Thoracic aorta endothelial cell (primary cell): ENCODE measurements around a stretch of chr15.

- CAGE, long polyA plus RNA: no peak
Measured at GRCh38 chr15:56244105-56244231, 289 bp upstream of the RFX7 start.

- CAGE, long polyA plus RNA: no peak
Measured at GRCh38 chr15:56443406-56443932, 21.5 kb downstream of the MNS1 start.

GRCh38 chr15:56468418-56468960 is 3.6 kb upstream of the MNS1 start:
- CAGE, long polyA plus RNA: no peak

DNA sequence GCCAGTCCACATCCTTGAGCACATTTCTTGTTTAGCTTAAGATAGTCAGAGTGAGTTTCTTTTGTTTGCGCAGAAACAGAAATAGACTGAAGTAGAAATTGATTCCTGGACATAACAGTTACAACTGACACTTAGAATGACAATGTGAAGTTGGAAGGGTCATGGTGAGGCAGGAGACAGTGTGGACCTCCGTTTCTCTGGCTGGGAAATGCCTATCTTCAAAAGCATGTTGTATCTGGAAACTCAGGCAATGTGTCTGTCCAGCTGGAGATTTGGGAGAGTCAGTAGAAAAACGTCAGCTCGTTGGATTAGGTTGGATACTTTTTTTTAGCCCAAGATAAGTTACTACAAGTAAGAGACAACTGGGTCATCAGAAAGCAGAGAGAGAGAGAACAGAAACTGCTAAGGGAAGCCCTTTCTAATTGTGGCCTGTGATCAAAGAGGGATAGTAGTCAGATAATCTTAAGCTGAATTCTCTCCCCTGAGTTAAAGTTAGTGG is 78.8 kb upstream of the ZNF280D start:
- CAGE, long polyA plus RNA: no peak

- CAGE, long polyA plus RNA: no peak
Measured at GRCh38 chr15:56886318-56886517, 32.2 kb upstream of the TCF12 start.

DNA sequence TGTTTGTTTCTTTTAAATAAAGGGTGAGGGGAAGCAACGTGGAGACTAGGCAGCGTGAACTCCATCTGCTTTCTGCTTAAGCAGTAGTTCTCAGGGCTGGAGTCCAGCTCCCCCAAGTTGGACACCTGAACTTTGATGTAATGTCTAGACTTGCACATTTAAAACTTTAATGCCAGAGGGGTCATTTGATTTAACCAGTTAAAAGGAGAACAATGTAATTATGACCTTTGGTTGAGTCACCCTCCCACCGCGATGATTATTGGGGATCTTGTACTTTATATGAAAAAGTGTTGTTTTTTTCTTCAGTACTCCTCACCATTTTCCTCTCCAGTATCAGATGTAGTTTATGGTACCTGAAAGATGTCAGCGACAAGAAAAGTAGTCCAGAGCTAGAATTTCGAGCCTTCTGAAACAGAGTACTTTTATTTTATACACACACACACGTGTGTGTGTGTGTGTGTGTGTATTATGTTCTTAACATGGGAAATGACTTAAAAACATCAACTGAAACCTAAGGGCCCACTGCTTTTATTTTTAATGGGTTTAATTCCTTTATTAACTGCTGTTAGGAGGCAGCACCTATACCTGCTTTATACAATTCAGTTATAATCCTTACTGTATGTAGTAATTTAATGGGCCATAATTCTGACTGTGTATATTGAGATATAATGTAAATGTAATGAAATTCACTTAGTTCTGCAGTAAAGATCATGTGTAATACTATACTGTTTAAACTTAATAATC is 1.8 kb downstream of the TCF12 start:
- CAGE, long polyA plus RNA: no peak

DNA sequence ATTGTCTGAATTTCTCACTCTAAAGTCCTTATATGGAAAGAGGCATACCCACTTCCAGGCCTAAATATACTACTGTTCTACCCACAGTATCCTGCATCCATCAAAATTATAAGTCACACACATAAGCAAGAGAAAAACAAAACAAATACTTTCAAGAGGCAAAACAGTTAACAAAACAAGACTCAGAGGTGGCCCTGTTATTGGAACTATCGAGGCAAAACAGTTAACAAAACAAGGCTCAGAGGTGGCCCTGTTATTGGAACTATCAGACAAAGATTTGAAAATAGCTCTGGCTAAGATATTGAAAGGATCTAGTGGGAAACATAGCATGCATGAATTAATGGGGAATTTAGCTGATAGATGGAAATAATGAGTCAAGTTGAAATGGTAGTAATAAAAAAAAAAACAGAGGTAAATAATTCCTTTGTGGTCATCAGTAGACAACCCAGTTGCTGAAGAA is 224.1 kb upstream of the CGNL1 start:
- CAGE, long polyA plus RNA: no peak

GRCh38 chr15:57376618-57377510 is 559 bp downstream of the CGNL1 start:
- CAGE, long polyA plus RNA: no peak

DNA sequence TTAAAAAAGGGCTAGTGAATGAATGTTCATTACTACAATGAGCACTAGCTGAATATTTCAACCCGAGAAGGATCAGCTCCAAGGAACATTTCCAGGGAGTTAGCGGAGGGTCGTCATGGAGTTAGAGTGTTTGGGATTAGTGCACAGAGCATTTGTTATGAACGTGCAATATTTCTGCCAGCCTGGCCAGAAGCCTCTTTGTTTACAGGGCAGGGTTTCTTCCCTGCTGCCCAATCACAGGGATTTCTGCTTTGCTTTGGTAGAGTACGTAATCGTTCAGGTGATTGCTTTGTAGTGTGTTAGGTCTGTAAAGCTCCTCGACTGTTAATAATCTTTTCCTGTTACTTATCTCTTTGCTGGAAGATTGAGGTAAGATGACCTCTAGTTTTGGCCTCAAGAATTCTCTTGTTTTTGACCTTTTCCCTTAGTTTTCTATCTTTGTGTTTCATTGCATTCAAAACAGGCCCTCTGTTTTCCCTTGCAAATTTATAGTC is 6.0 kb downstream of the CGNL1 start:
- CAGE, long polyA plus RNA: no peak

DNA sequence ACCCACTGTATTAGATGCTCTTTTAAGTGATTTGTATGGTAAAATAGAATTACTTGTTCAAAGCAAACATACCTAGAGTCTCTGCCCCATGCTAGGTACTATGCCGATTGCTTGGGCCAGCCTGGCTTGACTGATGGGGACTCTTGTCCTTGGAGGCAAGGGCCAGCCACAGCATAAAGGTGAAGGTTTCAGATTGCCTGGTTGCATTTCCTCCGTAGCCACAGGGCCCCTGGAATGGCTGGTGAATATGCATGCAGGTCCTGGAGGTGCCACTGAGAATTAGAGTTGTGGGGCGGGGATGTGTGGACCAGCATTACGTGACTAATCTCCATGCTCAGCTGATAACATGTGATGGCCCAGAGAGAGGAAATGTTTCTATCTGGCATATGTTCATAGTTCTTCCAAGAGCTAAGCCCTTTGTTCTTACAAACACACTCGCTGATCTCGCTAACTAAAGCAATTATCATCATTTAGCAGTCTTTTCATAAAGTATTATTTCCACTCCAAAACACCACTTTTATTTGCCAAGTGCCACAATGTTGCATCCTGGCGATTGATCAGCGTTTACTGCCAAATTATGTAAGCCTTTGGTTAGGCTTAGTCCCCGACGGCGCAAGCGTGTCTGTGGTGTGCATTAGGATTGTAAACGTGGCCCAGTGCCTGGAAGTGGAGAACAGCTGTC is 55.8 kb downstream of the CGNL1 start:
- CAGE, long polyA plus RNA: no peak

GRCh38 chr15:57442136-57442565 is 65.8 kb downstream of the CGNL1 start:
- CAGE, long polyA plus RNA: no peak

DNA sequence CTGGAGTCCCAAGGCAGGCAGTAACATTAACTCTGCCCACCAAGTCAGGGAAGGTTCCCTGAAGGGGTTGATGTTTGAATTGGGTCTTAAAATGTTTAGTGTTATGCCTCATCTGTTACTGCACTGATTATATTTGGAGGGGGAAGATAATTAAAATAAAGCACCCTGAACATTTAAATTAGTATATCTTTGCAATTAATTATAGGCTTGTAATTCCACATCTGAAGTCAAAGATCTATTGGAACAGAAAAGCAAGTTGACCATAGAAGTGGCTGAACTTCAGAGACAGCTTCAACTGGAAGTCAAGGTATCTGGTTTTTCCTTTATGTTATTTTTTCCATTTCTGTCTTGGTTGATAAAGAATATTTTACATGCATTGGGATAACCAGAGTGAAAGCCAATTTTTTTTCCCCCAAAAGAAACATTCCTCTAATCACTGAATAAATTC is 75.0 kb downstream of the CGNL1 start:
- CAGE, long polyA plus RNA: no peak

GRCh38 chr15:57505184-57505832 is 86.4 kb upstream of the MYZAP start:
- CAGE, long polyA plus RNA: no peak

- CAGE, long polyA plus RNA: no peak
Measured at GRCh38 chr15:57551668-57552322, 39.9 kb upstream of the MYZAP start.

DNA sequence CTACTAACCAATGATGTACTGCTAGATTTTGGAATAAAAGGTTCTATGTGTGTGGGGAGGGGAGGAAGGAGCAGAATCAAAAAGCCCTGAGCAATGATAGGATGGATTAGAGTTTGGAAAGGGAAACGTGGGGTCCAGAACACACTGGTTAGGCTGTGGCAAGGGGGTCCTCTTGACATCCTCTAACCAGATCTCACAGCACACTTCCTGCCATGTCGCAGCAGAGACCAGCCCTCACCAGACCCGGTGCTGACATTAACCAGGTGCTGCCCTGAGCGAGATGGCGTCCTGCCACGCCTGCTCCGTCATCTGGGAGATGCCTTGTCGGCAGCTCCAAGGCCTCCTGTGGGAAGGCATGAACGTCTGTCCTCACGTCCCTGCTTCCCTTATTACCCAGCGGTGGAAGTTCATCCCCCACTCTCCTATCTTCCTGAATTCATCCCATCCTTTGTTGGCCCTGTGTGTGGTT is 29.5 kb upstream of the MYZAP start:
- CAGE, long polyA plus RNA: no peak

- CAGE, long polyA plus RNA: no peak
Measured at GRCh38 chr15:57565197-57565935, 26.3 kb upstream of the MYZAP start.

DNA sequence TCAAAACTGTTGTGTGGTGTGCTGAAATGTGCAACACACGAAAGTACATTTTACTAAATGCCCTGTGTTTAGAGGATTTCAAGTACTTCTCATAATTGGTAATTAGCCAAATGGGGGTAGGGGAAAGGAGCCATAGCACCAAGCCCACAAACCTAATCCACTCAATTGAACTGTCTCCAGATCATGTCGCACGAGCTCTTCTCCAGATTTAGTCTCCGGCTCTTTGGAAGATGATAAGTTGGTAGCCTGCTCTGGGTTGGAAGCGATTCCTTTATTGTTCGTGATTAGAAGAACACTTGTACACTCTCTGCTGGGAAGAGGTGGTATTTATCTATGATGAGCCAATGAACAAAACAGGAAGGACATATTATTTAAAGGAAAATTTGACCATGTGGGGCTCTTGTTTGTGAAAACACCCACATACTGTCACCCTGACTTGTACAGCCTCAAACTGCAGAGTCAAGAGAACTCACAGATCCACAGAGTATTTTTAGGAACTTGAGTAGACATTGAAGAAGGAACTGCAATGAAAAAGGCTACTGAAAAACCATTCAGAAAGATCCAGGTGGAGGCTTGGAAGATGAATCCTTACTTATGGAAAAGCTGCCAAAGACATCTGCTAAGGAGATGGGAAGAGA is 54.4 kb downstream of the MYZAP start:
- CAGE, long polyA plus RNA: no peak

GRCh38 chr15:57752441-57752758 is 45.9 kb downstream of the POLR2M start:
- CAGE, long polyA plus RNA: no peak

GRCh38 chr15:57976020-57976534 is 89.4 kb downstream of the ALDH1A2 start:
- CAGE, long polyA plus RNA: no peak

GRCh38 chr15:58147267-58147582 is 9.0 kb downstream of the AQP9 start:
- CAGE, long polyA plus RNA: no peak